ENCODE data around the gene CCDC184.

DNA sequence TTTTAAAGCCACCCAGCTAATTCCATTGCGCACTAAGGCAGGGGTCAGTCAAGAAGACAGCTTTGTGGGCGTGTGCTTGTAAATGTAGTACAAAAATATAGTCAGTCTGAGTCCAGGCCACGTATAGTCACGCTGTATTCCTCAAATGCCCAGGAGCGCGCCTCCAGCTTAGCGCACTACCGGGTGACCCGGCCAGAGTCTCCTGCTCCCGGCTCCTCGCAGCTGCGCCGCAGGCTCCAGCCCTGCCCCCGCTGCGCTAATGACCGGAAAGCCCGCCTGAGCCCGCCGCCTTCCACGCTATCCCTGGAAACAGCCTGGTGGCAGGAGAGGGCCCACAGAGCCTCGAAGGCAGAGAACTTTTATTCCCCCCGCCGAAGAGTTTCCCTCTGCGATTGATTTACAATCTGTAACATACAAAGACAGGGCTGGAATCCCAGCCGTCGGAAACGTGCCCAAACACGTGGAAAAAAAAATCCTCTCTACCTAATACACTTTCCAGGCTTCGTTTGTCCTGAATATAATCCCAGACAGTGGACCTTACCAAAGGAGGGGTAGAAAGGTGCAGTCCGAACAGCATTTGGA is 1.5 kb downstream of the COL2A1 start:
- RRBS: 7% methylated on average over 7 of the region's 30 CpGs

DNA sequence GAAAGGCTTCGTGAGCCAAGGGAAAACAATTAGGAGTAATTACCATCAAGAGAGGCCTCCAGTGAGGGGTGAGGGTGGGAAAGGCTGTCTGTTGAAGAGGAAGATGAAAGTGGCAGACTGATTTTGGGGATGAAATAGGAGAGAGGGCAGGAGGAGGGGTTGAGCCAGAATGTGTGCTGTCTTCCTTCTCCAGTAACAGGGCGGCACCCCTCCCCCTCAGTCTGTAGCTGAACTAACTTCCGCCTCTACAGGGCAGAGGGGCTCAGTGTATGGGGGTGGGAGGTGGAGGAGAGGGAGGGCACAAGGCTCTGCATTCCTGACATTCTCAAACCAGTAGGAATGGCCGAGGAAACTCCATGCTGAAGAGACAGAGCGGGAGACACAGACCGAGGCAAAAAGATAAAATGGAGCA is 33.1 kb upstream of the COL2A1 start:
- RRBS: no CpG with 5 or more reads among the region's 6 CpGs

GRCh38 chr12:48037802-48038302 is 33.6 kb upstream of the COL2A1 start:
- RRBS: no CpG with 5 or more reads among the region's 5 CpGs

DNA sequence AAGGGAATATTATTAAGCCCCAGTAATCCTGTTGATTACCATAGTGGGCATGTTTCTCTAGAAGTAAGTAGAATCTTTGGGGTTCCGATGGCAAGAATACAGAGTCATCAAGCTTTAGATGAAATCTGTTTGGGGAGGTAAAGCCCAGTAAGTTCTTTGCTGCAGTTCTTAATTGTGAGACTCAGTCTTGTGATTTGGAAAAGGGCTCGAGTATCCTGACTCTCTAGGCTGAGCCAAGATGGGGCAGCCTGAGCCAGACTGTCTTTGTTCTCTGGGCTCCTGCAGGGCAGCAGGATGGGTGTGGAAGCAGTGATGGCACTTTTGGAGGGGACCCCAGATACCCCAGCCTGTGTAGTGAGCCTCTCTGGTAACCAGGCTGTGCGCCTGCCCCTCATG is 18.3 kb downstream of the PFKM start:
- RRBS: no CpG with 5 or more reads among the region's 3 CpGs

- RRBS: 4% methylated on average over 32 of the region's 81 CpGs
Measured at GRCh38 chr12:48183393-48184280, at the start of gene CCDC184. CCDC184 (plus strand) TSS chr12:48183644.

- RRBS: no CpG with 5 or more reads among the region's 6 CpGs
Measured at GRCh38 chr12:48185078-48185695, 1.7 kb downstream of the CCDC184 start.

- RRBS: no CpG with 5 or more reads among the region's 3 CpGs
Measured at GRCh38 chr12:48237200-48237674, 34.1 kb upstream of the OR10AD1 start.

DNA sequence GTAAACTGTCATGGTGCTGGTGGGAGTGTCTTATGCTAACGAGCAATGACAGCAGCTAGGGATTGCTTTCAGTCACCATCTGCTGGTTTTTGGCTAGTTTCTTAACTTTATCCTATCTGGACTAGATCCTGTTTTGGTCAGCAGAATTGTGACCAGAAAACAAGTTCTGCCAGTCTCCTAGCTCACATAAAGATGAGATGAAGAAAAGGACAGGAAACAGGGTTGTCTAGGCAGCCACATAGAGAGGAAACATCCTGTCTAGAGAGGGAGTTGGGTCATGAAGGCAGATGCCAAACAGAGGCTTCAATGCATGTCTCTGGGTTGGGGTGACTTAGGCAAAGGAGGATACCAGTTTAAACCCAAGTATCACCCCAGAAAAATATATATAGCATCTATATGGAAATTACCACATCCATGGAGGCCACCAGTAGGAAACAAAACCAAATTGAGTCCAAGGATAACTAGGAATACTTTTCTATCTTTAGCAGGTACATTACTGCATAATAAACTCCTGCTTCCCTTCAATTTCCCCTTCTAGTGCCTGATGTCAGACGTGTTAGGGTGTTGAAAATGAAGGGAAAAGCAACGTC is 42.4 kb upstream of the H1-7 start:
- RRBS: no CpG with 5 or more reads among the region's 3 CpGs

DNA sequence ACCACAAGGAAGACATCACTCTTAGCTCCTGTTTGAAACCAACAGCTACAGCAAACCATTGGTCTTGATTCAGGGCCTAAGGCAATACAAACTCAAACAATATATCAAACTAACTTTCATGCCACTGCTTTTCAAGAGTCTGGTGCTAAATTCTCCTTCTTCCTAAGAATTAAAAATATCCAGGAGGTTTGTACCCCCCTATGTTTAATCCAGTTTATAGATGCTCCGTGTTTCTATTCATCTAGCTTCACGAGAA is 25.4 kb downstream of the KANSL2 start:
- RRBS: no CpG with 5 or more reads among the region's 2 CpGs

GRCh38 chr12:48775684-48776780 is 12.9 kb downstream of the ADCY6 start:
- RRBS: no CpG with 5 or more reads among the region's 34 CpGs

DNA sequence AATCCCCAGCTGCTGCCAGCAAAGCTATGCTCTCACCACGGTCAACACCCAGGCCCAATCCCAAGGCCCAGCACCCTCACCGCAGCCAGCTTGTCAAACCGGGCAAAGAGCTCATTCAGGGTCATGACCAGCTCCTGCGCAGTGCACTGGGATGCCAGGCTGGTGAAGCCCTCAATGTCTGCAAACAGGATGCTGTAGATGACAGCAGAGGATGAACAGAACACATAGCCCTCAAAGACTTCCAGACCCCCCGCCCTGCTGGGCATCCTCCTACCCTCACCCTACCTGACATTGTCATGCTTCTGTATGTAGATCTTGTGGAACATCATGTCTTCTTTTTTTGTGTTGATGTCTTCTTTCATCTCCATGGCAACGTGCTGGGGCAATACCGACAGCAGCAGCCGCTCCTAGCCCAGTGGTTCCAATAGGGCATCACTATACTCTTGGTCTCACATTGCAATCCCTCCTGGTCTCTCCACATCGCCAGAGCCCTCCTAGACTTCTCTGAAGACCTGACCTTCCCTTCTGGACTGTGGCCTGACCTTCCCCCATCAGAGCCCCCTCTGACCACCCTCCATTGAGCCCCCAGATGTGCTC is 11.5 kb downstream of the ADCY6 start:
- RRBS: no CpG with 5 or more reads among the region's 9 CpGs

DNA sequence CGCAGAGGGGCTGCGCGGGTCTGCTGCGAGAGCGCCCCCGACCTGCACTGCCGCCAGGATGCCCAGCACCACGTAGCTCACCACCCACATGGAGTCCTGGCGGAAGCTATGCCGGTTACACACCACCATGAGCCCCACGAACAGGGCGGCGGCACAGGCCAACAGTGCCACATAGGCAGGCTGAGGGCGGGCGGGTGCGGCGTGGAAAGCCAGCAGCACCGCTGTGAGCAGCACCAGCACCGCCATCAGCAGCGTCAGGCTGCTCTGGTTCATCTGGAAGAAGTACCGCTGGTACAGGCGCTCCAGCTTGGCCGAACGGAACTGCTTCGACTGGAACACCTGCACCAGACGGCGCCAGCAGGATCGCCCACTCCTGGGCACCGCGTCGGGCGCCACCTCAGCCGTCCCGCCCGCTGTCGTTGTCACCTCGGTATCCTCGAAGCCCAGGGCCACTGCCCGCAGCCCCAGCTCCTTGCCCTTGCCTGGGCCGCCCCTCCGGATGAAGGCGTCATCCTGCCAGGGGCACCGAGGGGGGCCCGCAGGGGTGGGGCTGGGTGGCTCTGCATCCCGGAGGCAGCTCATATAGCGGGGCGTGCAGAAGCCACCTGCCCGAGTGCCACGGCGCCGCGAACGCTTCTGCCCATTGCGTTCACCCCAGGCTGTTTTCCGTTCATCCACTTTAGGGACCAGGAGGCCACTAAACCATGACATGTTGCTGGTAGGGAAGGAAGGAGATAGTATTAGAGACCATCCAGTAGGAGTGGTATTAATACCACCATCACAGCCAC is 6.0 kb downstream of the ADCY6 start:
- RRBS: 89% methylated on average over 5 of the region's 55 CpGs

- RRBS: no CpG with 5 or more reads among the region's 11 CpGs
Measured at GRCh38 chr12:48795443-48796185, 6.7 kb upstream of the ADCY6 start.

DNA sequence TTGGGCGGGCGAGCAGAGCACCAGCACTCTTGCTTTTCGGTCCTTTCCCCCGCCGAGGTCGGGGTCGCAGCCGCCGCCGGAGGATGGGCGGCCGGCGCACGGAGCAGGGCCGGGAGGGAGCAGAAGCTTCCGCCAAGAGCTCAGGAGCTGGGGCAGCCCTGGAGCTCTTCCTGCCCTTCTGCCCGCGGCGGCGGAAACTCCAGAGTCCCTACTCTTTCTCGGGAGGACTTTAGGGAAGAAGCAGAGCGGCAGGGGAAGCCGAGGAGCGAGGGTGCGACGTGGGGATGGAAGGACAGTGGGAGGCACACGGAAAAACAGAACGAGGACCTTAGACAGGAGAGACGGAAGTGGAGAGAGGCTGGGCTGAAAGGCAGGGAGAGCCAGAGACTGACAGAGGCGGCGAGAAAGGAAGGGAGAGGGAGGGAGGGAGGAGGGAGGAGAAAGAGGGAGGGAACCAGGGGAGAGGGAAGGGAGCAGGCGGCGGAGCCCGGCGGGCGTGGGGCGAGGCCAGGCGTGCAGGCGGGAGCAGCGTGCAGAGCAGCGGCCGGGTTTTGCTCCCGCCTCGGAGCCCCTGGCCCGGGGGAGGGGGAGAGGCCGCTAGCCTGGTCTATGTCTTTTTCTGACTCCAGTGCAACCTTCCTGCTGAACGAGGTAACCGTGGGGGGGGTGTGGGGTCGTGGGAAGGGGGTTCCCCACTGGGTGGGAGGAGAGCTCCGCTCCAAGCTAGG is 3.1 kb upstream of the CACNB3 start:
- RRBS: 3% methylated on average over 19 of the region's 50 CpGs

- RRBS: no CpG with 5 or more reads among the region's 4 CpGs
Measured at GRCh38 chr12:48873323-48873722, 7.7 kb upstream of the RND1 start.

DNA sequence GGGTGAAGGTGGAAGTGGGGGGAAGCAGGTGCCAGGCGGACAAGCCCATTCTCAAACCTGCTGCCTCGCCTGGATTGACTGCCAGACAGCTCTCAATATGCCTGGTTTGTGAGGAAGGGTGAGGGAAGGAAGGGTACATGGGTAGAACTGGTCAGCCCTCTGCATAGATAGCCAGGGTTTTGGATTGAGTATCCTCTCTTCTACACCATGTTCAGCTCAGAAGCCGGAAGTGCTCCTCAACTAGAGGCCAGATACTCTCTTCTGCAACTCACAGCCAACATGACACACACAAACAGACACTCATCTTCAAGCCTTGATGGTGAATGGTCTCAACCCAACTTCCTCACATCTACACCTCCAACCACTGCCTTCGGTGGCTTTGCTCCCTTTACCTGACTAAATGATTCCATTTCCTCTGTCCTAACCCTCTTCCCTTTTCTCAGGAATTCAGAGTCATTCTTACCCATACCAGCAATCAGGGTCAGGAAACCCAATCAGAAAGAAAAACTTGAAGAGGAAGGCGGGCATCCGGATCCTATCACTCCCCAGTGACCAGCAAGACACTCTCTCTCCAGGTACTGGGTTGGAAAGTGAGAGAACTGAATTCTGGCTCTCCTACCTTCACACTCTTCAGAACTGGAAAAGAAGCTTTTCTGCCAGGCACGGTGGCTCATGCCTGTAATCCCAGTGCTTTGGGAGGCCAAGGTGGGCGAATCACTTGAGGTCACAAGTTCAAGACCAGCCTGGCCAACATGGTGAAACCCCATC is 7.7 kb upstream of the FKBP11 start:
- RRBS: no CpG with 5 or more reads among the region's 8 CpGs

DNA sequence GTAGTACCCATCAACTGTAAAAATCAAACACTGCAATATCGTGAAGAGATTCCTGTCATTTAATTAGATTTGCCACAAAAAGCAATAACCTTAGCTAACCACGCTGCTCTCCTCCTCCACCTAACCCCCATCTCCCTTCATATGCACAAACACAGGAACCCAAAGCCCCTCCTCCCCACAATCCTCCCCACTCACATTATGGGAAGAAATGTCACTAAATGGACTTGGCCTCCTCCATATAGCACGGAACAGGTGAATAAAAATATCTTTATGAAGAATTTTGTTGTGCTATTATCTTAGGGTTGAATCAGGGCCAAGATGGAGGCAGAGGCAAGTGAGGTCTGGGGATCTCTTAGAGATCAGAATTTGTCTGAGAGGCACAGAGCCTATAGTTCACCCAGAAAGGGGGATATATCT is 3.1 kb upstream of the DDN start:
- RRBS: no CpG with 5 or more reads among the region's 3 CpGs

DNA sequence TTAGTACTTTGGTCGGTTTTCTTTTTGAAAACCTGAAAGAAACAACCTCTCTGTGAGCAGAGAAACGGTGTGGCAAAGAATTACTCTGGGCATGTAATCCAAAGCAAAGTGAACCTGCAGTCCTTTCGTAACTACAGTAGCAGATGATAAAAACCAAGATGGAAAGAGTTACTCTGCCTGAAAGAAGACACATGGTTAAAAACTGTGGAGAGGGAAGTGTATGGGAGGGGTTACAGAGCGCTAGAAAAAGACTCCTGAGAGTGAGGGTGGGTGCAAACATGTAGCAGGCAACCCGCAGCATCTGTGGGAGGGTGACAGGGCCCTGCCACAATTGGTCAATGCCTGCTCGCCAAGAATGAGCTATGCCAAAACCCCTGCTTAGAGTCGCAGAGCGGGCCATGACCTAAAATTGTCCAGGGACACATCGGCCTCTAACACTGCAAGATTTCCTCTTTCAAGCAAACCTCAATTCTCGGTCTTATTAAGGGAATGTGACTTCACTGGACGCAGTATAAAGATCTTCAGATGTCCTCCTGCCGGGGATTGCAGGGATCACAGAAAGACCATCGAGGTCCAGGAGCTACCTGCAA is 731 bp downstream of the PRKAG1 start:
- RRBS: 7% methylated on average over 2 of the region's 13 CpGs

GRCh38 chr12:49020298-49021027 is 1.9 kb upstream of the PRKAG1 start:
- RRBS: no CpG with 5 or more reads among the region's 9 CpGs

DNA sequence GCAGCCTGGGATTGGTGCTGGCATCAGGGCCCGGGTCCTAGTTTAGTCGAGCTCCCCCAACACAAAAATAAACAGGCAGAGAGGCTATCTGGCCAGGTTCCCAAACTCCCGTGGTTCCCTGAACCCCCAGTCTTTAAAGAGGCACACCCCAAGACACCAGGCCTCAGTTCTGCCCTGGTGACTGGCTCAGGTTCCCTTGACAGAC is 1.4 kb downstream of the KMT2D start:
- RRBS: no CpG with 5 or more reads among the region's 3 CpGs